Metanephros (tissue), 2 donors: Measurements from ENCODE around the gene MYCN.

GRCh38 chr2:11342384-11342726 lies 2.1 kb downstream of the ROCK2 start:
- RAMPAGE, long total RNA = no peak

DNA sequence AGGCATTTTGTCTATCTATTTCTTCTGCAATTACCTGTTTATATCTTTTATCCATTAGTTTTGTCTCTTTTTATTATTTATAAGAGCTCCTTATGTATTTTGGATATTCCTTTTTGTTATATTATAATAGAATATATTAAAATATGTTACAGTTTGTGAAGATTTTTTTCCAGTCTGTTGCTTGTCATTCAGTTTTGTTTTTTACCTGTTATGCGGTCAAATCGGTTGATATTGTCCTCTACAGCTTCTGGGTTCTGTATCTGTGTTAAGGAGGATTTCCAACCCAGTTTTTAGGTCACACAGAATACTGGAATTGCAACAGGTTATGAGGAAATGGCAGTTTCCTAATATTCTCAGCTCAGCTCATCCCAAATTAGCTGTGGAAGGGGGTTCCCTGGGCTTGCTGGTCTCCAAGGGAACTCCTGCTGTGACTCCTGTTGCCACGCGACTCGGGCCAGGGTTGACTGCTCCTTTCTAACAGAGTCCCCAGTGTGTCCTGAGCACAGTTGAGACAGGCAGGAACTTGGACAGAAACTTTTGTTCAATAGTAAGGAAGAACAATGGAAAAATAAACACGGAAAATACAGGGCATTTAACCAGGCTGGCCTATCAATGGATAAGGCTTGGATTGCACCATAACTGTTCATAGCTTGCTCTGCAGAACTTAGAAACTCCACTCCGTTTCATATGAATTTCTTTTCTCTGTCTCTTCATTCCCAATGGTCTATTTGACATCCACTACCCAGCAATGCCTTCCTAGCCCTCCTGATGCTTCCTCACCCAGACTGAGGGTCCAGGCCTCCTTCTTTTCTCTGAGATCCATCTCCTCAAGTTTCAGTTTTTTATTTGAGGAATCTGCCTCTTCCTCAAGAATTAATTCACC lies 3.8 kb upstream of the ROCK2 start:
- RAMPAGE, long total RNA = no peak

GRCh38 chr2:11365242-11365588 lies 20.8 kb upstream of the ROCK2 start:
- RAMPAGE, long total RNA = no peak

DNA sequence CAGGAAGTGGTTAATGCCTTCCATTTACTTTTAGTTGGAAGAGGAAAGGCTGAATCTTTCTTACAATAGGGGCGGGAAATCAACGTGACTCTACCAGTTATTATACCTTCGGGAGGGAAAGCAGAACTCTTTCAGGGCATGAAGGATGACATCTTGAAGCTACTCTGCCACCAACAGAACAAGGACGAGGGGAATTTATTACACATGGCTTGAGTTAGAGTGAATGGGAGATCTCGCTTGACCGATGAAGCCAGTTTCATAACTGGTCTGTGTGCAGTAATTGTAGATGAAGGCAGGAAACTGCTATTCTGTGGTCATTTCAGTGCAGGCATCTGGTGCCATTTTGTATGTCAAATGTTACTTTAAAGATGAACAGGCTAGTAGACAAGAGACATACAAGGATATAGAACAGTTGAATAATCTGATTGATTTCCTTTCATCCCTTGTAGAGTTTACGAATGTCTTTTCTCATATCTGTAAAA lies 20.5 kb downstream of the GREB1 start:
- RAMPAGE, long total RNA = no peak

- RAMPAGE, long total RNA = no peak
These were observed 16.5 kb upstream of the NTSR2 start for GRCh38 chr2:11686516-11686860.

GRCh38 chr2:11716703-11717097 lies 29.7 kb upstream of the LPIN1 start:
- RAMPAGE, long total RNA = no peak

- RAMPAGE, long total RNA = no peak
These were observed 787 bp downstream of the LPIN1 start for GRCh38 chr2:11747151-11747687.

DNA sequence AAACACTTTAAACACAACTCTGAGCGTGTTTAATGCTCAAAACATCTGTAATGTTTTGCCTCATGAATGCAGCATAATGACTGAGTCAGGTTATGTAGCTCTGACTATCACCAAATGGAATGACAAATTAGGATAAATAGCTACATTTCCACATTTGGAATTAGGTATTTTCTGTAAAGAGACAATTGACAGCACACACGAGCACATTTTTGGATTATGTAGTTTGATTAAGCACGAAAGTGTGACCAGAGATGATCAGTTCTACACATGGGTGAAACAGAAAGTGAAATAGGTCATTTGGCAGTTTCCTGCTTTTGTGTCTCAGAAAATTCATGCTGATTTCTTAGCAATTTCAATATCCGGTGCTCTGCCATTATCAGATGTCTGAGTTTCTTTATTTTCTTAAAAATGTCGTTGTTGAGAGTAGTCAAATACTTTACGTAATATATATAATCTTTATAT lies 29.0 kb downstream of the LPIN1 start:
- RAMPAGE, long total RNA = no peak

GRCh38 chr2:12057187-12057946 lies 310.9 kb downstream of the LPIN1 start:
- RAMPAGE, long total RNA = no peak

DNA sequence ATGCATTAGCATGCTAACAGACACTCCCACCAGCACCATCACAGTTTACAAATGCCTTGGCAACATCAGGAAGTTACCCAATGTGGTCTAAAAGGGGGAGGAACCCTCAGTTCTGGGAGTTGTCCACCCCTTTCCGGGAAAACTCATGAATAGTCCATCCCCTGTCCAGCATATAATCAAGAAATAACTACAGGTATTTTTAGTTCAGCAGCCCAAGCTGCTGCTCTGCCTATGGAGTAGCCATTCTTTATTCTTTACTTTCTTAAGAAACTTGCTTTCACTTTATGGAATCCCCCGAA lies 337.6 kb downstream of the LPIN1 start:
- RAMPAGE, long total RNA = no peak

DNA sequence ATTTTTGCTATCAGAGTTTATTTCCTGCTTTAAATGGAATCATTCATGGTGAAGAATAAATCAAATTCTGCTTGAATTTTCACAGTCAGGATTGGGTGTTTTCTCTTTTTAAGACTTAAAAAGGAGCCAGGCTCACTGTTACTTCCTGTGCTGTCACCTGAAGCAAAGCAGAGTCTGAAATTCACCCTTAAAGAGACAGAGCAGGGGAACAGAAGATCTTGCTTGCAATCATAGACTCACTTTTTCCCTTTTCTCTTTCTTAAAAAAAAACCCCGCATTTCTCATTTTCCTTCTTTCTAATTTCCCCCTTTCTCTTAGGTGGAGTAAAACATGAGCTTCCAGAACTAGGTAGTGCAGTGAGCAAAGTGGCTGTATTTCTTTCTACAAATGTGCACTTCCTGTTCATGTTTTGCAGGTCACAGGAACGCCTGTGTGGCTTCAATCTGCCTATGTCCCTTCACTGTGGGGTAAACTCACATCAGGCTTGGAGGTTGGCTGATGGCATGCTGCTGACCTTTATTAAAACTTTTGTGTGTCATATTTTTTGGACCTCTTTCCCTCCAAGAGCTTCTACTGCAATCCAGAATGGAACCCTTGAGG lies 381.2 kb downstream of the LPIN1 start:
- RAMPAGE, long total RNA = no peak

DNA sequence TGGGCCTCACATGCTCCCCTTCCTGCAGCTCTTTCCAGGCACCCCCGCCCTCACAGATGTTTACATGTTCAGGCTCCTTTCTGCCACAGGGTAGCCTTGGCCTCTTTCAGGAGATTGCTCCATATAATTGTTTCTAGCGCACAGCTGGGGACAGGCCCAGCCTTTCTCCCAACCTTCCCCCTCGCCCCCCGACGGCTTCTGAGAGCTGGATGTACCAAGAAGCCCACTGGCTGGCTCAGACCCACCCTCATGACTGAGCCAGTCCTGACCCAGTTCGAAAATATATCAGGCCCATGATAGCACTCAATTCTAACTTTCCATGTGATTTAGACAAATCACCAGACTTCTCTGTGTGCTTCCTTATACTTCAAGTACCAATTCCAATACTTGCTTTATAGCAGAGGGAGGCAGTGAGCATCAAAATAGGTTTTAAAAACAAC lies 288.2 kb upstream of the TRIB2 start:
- RAMPAGE, long total RNA = no peak

- RAMPAGE, long total RNA = no peak
These were observed 112.3 kb upstream of the TRIB2 start for GRCh38 chr2:12604393-12604823.

DNA sequence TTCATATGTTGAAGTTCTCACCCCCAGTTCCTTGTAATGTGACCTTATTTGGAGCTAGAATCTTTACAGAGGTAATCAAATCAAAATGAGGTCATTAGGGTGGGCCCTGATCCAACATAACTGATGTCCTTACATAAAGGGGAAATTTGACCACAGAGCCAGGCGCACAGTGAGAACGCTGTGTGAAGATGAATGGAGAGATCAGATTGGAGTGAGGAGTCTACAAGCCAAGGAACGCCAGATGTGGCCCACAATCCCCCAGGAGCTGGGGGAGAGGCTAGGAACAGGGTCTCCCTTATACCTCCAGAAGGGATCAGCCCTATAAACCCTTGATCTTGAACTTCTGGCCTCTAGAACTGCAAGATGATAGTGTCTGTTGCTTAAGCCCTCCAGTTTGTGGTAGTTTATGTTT lies 31.5 kb upstream of the TRIB2 start:
- RAMPAGE, long total RNA = no peak

- RAMPAGE, long total RNA = no peak
These were observed 869 bp upstream of the LRATD1 start for GRCh38 chr2:14631728-14631967.

DNA sequence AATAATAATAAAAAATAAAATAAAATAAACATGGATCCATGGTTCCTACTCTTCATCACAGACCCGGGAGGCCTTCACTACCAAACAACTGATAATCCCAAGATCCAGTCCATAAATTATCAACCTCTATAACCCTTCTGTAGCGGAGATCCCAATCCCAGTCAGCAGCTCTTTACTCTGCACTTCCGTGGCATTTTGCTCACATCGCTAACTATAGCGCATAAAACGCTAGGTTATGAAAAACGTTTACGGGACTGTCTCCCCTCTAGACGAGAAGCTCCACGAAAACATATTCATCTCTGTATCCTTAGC lies 928 bp downstream of the NBAS start:
- RAMPAGE, long total RNA = no peak

- RAMPAGE, long total RNA = no peak
These were observed 48.5 kb downstream of the DDX1 start for GRCh38 chr2:15639974-15640694.

GRCh38 chr2:15734949-15735372 lies 143.3 kb downstream of the DDX1 start:
- RAMPAGE, long total RNA = no peak

GRCh38 chr2:15939540-15940450 lies 555 bp upstream of the MYCN start:
- RAMPAGE, long total RNA = no peak

DNA sequence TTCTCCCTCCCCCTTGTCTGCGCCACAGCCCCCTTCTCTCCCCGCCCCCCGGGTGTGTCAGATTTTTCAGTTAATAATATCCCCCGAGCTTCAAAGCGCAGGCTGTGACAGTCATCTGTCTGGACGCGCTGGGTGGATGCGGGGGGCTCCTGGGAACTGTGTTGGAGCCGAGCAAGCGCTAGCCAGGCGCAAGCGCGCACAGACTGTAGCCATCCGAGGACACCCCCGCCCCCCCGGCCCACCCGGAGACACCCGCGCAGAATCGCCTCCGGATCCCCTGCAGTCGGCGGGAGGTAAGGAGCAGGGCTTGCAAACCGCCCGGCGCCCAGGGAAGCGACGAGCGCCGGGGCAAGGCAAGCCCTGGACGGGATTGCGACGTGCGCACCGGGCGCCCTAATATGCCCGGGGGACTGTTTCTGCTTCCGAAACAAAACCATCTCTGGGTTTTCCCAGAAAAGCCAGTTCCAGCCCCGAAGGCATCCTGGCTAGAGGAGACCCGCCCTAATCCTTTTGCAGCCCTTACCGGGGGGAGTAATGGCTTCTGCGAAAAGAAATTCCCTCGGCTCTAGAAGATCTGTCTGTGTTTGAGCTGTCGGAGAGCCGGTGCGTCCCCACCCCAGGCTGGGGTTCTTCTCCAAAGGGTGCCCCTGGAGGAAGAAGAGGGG lies at the start of gene MYCN:
MYCN (plus strand) TSS at position 100 of the 665 bp plus-strand sequence.
- RAMPAGE, long total RNA = start-site peak on the plus strand centred at position 101 of the sequence, 13 bp wide, 175 and 47 reads in 2 replicates